Hair follicular keratinocyte (primary cell): ENCODE measurements around the genes DNHD1, DCHS1 and NLRP10.

DNA sequence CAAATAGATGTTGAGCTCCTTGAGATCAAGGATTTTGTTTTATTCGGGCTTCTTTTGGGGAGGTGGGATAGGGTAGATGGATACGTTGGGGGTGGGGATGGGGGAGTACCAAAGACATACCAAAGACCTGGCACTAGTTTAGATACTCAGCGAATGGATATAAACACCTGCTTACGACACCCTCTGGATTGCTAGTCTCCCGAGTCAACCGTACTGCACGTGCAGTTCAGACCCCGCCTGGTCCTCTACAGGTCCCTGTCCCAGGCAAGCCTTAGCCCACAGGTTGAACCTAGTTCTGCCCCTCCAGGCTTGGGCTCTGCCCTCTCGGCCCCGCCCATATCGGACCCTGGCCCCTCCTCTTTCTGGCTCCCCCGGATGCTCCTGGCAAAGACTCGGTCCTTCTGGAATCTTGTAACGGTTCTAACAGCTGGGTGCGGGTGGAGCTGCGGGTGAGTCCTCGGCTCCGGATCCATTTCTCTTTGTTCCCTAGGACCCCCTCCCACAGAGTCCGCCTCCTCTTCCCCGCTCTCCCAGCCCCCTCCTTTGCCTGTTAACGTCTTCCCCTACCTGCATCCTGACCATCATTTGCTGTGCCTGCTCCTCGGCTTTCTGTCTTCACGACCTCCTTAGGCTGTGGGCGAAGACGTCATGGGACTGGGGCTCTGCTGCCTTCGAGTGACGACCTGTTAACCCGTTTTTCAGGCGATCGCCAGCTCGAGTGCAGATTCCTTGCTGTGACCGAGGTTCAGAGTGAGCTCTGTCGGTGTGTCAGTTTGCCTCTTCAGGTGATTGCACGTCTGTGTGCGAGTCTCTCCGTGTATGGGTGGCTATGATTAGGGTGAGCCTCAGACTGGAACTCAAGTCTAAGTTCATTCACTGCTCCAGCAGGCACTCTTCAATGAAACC is at the start of gene DNHD1:
TSS of gene DNHD1 (plus strand) at position 398 of the 906 bp plus-strand sequence.
- RAMPAGE, long total RNA: no peak

- RAMPAGE, long total RNA: no peak
Observed at GRCh38 chr11:6567041-6567540, 36.3 kb downstream of the RRP8 start.

DNA sequence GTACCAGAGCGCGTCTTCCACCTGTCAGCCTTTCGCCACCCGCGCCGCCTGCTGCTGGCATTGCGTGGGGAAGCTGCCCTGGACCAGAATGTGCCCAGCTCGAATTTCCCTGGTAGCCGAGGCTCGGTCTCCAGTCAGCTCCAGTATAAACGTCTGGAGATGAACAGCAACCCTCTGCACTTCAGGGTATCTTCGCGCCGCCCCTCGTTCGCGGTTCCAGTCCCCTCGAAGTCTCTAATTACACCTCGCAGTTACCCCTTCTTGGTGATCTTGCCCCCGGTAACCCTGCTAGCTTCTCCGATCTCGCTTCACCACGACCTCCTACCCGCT is 32.2 kb downstream of the RRP8 start:
- RAMPAGE, long total RNA: no peak

- RAMPAGE, long total RNA: no peak
Observed at GRCh38 chr11:6604862-6605277, 1.3 kb downstream of the ILK start.

- RAMPAGE, long total RNA: no peak
Observed at GRCh38 chr11:6611018-6612141, 636 bp downstream of the TAF10 start.

- RAMPAGE, long total RNA: no peak
Observed at GRCh38 chr11:6617389-6617970, 1.7 kb downstream of the TPP1 start.

DNA sequence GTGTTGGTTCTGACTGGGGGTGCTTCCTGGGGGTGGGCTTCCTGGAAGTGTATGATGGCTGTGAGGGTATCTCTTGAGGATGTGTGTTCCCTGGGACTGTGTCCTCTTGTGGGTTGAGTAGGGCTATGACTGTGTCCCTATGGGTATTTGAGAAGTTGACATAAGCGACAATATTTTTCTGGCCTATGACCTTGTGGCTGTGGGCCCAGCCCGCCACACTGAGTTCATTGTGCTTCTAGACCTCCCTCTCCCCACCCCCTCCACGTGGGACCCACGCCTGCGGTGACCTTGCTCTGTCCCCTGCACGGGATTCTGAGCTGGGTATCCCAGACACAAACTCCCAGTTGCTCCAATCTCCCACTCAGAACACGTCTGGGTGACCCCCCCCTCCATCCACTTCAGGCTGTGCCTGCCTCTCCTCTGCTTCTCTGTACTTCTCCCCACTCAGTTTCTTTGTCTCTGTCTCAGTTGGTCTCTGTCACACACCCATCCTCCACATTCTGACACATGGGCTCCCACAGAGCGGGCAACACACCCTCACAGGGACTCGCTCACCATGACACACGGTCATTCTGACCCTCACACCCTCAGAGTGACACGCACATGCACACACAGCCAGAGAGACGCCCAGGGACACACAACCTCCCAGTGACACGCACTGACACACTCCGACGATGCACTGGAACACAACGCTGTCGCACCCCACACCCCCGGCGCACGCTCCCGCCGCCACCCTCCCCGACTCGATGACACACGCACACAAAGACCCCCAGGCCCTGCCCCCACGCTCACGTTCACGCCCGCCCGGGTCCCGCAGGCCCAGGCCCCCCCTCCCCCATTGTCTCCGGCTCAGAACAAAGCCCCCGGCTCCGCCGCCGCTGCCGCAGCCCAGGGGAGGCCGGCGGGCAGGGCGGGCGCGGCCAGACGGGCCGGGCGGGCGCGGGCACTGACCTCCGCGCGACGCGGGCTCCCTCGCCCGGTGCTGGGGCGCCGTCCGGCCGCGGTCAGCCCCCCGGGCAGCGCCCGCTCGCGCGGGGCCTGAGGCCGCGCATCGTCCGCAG is 667 bp downstream of the DCHS1 start:
- RAMPAGE, long total RNA: no peak

DNA sequence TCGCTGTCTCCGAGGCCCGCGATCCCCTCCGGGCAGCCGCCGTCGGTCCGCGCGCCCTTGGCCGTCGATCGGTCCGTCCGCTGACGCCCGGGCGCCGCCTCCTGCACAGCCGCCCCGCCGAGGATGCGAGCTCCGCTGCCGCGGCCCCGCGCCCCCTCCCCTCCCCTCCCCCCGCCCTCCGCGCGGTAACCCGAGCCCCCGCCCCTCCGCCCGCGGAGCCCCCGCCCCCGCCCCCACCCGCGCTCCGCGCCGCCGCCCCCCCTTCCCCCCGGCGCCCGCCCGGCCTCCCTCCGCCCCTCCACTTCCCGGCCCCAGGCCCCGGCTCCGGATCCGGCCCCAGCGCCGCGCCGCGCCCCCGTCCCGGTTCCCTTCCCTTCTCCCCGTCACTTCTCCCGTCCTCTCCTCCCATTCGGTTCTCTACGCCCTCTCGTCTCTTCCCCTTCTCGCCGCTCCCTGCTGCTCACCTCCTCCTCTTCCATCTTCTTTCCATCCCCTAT is at the start of gene DCHS1:
TSS of gene DCHS1 (minus strand) at position 137 of the 497 bp plus-strand sequence.
- RAMPAGE, long total RNA: no peak

- RAMPAGE, long total RNA: no peak
Observed at GRCh38 chr11:6680731-6681708, 2.1 kb downstream of the MRPL17 start.

DNA sequence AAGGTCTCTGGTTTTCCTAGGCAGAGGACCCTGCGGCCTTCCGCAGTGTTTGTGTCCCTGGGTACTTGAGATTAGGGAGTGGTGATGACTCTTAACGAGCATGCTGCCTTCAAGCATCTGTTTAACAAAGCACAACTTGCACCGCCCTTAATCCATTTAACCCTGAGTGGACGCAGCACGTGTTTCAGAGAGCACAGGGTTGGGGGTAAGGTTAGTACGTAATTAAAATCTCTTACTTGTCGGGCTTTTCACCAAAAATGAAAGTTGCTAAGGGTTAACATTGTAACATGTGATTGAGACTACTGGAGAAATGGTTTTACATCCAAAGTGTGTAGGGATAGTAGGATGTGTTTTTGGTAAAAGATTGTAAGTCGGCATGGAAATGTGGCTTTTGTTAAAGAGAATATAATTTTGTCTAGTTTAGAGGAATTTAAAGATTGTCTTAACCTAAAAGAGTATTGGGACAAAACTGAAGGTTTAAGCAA is 7.6 kb upstream of the MRPL17 start:
- RAMPAGE, long total RNA: no peak

DNA sequence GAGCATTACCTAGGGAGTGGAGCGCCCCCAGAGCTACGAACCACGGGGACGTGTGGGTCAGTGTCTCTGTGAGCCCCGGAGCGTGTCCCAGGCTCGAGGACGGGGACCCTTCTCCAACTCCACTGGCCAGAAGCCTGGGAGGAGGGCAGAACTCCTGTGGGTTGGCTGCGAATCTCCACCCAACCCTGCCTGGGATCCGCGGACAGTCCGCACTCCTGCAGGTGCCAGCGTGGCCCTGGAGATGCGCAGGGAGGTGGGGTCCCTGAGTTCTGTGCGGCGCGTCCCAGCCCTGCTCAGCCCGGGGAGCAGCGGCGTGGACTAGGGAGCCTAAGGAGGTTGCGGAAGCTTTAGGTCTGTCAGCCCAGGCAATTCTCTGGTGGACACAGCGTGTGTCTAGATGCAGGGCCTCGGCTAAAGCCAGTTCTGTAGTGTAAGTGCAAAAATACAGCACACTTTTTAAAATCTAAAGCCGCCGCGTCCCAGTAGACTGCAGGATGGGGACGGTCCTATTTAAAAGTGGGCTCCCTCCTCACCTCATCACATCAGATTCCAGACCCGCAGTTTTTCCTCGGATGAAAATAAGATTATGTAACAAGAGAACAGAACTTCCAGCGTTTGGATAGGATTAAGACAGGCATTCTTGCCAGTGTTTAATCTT is 513 bp downstream of the PPFIBP2 start:
- RAMPAGE, long total RNA: no peak

GRCh38 chr11:7571893-7572797 is 58.3 kb downstream of the PPFIBP2 start:
- RAMPAGE, long total RNA: no peak

- RAMPAGE, long total RNA: no peak
Observed at GRCh38 chr11:7578329-7578834, 64.6 kb downstream of the PPFIBP2 start.

DNA sequence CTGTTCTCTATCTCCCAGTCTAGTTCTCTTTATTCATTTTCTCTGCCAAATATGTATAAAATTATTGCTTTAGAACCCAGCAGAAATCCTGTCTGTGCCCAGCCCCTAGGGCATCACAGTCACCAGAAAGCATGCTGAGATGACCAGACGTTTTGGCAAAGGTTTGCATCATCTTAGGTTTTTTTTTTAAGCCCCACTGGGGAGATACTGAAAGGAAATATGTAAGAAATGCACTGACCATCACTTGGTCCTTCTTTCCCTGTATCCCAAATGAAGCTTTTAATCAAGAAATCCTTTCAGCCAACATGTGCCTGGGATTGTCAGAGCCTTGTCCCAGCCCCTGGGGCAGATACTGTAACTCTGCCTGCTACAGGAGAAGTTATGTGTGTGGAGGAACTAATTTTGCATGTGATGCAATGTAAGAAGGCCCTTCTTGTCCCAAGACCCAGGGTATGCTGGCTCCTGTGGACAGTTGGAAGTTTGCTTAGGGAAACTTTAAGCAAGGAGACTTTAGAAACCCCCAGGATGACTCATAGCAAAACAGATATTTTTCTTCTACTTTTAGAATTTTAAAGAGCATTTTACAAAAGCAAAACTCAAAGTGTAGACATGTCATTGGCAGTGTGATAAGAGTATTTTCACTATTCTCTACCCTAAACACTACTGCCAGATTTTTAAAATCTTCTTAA is 65.6 kb downstream of the PPFIBP2 start:
- RAMPAGE, long total RNA: no peak

DNA sequence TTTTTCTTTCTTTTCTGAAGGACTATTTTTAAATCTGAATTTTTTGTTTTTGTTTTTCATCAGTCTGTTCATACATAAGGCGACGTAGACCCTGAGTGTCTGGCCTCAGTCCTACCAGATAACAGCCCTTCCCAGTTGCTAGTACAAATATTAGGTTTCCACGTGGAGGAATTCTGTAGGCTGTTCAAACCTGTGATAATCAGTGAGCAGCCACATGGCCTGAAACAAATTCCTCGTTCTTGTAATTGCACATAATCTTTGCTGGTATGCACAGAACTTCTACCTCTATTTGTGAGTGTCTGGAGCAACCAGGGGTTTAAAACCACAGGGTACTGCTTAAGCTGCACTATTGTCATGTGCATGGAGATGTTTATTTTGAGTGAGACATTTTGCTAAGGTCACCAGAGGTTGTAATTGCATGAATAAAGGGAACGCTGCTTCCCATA is 60.7 kb downstream of the CYB5R2 start:
- RAMPAGE, long total RNA: no peak

GRCh38 chr11:7890404-7891269 is 40.4 kb downstream of the OR10A6 start:
- RAMPAGE, long total RNA: no peak

DNA sequence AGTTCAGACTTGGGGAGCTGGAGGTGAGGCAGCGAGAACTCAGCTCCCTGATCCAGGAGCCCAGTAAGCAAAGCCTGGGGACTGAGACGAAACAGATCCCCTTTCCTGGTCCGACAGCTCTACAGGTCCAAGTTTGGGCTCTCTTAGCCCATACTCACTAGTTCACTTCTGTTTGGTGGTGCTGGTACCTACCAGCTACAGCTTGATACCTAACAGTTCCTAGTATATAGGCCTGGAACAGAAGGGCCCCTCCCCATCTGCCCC is at the start of gene NLRP10:
TSS of gene NLRP10 (minus strand) at position 199 of the 264 bp plus-strand sequence.
- RAMPAGE, long total RNA: no peak

DNA sequence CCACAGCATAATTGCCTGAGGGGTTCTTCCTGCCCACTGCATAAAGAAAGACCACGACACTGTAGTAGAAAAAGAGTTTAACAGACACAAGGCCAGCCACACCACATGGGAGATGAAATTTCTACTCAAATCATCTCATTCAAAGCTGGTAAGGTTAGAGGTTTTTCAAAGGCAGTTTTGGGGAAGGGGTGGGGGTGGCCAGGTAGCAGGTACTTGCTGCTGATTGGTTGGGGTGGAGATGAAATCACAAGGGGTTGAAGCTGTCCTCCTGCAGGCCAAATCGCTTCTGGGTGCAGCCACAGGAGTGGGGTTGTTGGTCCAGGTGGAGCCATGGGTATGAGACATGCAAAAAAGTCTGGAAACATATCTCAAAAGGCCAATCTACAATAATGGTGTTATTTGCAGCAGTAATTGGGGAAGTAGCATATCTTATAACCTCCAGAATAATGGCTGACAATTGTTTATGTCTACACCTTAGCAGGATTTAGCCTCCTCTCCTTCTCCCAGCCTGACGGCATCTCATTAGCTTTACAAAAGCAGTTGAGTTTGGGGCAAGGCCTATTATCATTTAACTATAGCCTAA is 4.8 kb upstream of the NLRP10 start:
- RAMPAGE, long total RNA: no peak

DNA sequence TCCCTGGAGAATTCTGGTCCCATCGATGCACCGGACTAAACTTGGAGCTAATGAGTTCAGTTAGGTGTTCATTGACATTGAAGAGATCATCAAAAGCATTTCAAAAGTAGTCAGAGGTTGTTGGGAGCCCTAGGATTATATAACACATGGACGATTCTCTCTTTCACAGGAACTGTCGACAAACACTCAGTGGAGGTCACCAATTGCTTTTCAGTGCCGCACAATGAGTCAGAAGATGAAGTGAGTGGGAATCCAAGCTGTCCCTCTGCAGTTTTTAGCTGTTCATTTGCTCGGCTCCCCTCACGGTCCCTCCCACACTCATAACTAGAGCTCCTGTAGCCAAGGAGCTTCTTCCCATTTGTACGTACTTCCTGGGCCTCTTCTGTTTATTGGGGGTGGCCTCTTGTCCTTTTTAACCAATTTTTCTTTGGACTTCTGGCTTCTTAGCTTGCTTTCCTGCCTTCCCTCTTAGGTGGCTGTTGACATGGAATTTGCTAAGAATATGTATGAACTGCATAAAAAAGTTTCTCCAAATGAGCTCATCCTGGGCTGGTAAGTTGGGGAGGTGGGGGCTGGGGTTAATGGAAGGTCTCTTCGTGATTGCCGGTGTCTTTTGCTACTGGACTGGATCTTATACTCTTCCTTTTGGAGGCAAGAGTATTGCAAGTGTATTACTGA is 4.6 kb downstream of the EIF3F start:
- RAMPAGE, long total RNA: no peak

GRCh38 chr11:8018411-8019696 is 31.7 kb downstream of the EIF3F start:
- RAMPAGE, long total RNA: no peak